Daoy (cell line): ENCODE measurements around a stretch of chr1.

DNA sequence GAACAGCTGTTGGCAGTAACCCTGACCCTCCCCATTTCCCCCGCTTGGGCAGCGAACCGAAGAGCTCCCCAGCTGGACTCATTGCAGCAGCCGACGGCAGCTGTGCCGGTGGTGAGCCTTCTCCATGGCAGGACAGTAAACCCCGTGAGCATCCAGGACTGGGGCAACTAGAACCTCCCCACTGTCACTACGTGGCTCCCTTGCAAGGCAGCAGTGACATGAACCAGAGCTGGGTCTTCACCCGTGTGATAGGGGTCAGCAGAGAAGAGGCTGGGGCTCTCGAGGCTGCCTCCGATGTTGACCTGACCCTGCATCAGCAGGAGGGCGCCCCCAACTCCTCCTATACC, 661 bp downstream of the KLHDC7A start:
- RAMPAGE, long total RNA, result no peak

DNA sequence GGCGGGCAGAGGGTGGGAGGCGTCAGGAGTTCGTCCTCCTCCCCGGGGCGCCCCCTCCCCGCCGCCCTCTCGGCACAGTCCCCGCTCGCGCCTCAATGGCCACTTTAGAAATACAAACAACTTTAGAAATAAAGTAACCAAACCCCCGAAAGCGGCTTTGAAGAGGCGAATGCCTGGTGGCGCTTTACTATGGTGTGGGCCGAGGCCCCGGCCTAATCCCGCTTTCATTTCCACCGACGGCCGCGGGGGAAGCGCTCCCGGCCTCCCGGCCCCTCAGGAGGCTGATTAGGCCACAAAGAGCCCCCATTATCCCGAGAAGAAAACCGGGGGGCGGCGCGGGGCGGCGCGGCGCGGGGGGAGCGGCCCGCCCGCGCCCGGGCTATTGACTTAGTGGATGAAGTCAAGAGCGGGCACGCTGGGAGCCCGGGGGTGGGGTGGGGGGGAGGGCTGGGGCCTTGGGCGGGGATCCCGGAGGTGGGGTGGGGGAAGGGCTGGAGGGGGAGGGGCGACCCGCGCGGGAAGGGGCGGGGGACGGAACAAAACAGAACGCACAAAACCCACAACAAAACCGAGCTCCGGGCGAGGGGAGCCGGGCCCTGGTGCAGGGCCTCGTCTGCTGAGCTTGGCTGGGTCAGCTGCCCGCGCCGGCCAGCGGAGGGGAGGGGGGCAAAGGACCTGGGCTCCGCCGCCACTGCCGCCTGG, 16.0 kb downstream of the PAX7 start:
- RAMPAGE, long total RNA, result no peak

- RAMPAGE, long total RNA, result no peak
Observed at GRCh38 chr1:18901725-18902273, 556 bp downstream of the ALDH4A1 start.

GRCh38 chr1:18941827-18942259, 14.6 kb downstream of the IFFO2 start:
- RAMPAGE, long total RNA, result no peak

GRCh38 chr1:18949043-18949807, 7.3 kb downstream of the IFFO2 start:
- RAMPAGE, long total RNA, result no peak

- RAMPAGE, long total RNA, result no peak
Observed at GRCh38 chr1:18950402-18951316, 5.8 kb downstream of the IFFO2 start.

DNA sequence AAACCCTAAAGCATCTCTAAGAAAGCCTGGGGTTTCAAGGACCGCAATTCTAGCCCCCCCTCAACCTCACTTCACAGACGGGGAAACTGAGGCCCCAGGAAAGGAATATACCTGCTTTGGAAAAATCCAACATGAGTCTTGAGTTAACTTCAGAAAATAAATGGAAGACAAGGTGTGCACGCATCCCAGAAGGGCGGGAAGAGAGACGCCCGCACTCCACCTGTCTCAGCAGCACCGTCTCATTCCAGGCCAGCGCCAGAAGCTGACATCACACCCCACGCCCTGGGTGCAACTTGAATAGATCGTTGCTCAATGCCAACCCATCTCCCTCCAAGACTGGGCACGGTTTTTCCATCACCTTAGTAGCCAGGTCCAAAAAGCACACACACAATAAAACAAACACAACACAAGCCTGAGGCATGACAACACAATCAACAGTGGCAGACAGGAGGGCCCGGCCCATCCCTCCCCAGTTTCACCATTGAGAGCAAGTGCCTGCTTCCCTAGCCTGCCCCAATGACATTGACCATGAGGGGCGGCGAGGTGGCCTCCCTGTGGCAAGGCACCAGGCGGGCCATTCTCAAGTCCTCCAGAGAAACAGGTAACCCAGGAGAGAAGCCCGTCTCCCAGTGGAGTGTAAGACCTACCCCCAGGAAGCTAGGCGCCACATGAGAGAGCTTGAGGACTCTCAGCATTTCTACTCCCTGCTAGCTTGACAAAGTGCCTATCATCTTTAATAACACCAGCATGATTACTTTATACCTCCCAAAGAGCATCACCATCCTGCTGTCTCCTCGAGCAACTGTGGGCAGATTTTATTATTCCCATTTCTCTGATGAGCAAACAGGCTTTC, 2.7 kb downstream of the IFFO2 start:
- RAMPAGE, long total RNA, result no peak

DNA sequence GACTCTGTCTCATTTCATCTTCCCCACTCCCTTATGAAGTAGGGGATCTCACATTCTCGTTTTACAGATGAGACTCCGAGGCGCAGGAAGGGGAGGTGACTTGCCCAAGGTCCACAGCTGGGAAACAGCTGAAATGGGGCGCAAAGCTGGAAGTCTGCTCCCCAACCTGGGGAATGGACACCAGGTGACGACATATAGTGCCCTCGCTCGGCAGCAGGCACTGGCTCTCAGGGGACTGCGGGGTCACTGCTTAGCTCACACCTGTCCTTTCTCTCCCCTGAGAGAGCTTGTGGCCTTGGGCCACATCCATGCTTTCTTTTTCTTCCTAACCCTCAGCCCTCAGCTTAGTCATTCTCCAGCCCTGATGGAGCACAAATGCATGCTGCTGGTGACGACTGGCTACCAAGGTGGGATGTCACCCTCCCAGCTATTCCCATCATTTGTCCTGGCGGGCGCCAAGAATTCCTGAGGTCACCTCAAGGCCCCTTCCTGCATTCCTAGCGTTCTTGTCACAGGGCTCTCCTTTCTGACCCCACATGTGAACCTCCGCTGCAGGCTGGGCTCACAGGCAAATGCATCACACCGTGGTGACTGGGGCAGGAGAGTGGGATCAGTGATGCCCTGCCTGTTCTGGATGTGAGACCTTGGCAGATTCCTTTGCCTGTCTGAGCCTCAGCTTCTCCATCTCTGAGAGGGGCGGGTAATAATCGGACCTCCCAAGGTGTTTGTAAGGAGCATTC, 53.3 kb upstream of the IFFO2 start:
- RAMPAGE, long total RNA, result no peak

GRCh38 chr1:19033798-19034749, 77.6 kb upstream of the IFFO2 start:
- RAMPAGE, long total RNA, result no peak

DNA sequence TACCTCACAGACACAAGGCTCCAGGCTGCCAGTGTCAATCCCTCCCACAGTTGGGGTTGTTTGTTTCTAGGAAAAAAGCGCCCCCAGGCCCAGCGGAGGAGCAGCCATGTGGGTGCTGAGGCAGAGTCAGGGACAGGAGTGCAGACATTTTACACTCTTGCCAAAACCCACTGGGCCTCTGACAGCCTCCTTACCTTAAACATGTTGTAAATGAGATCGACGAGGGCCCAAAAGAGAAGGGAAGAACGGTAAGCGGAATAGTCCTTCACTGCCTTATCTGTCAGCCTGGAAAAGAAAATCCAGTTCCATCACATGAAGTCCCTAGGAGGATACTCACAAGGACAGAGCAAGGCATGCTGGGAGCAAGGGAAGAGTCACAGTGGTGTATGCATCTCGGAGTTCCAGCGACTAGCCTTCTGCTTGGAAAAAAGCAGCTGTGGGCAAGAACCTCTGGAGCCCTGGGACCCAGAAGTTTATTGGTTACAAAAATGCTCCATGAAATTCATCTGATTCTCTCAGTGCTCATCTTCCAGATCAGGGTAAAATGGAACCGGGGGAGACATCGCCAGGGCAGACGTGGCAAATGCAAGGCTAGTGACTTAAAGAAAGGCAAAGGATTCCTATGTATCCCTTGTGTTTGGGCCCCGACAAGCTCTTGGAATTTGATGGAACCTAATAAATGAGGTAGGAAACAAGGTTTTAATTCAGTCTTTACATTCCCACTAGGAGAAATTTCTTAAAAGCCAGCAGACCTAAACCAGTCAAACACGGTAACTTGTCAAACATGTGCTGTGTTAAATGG, 121.5 kb upstream of the IFFO2 start:
- RAMPAGE, long total RNA, result no peak

GRCh38 chr1:19112556-19112836, 97.6 kb downstream of the UBR4 start:
- RAMPAGE, long total RNA, result no peak

DNA sequence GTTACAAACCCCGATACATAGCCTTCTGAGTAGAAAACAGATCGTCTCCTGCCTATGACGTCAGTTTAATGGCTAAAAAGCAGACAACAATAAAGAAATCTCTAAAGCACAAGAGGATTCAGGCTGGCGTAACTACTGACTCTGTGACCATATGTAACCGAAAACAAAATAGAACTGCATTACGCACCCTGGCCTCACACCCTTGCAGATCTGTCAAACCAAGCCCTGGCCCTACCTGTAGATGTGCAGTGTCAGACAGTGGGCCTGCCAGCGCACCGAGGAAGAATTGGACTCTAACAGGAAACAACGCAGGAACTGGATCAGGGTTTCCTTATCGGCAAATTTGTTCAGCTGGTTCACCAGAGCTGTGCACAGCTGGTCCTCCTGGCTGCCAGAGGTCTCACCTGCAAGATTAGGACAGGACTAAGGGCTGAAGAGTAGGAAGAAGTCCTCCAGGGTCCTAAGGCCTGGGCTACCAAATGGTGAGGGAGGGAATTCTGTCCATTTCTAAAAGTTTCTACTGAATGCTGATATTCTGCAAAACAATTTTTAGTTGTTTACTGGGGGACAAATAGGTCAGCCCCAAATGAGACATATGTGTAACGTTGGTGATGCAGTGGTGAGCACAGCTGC, 90.0 kb downstream of the UBR4 start:
- RAMPAGE, long total RNA, result no peak

DNA sequence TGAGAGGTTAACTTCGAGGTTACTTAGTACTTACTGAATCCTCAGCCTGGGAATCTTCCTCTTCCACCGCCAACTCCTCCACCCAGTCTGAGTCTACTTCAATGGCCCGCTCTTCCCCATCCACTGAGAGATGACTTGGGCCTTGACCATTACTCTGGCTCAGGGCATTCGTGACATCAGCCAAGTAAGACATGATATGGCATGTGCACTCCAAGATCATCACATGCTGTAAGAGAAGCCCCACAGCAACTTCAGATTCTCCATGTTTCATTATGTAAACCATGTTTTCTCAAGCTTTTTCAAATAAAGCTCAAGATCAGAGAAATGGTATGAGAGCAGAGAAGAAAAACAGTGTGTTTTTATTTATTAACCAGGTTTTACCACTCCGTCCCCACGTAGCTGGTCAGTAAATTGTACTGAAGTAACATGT, 47.7 kb downstream of the UBR4 start:
- RAMPAGE, long total RNA, result no peak

- RAMPAGE, long total RNA, result no peak
Observed at GRCh38 chr1:19324368-19325210, 12.5 kb downstream of the SLC66A1 start.

- RAMPAGE, long total RNA, result no peak
Observed at GRCh38 chr1:19327147-19327758, 15.1 kb downstream of the SLC66A1 start.

- RAMPAGE, long total RNA, result no peak
Observed at GRCh38 chr1:19338869-19339725, 27.0 kb downstream of the SLC66A1 start.

GRCh38 chr1:19363367-19364371, 51.5 kb downstream of the SLC66A1 start:
- RAMPAGE, long total RNA, result no peak

DNA sequence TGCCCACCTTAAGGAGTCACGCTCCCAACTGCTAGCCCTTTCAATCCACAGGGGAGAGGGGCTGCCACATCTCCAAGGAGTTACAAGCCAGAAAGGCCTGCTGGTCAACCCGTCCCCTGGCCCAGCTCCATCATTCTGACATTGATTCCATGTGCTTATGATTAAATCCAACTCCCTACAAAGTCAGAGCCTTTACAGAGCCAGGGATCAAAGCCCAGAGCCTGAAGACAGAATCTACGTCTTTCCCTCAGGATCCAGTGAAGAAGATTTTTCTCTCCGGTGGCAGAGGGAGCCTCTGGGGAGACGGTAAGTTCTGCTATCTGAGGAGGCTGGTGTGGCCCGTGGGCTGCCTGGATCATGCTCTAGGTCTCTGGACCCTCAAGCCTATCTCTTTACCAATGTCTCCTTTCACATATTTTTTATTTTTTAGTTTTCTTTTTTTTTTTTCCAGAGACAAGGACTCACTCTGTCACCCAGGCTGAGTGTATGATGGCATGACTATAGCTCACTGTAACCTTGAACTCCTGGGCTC, 61.2 kb downstream of the SLC66A1 start:
- RAMPAGE, long total RNA, result no peak

DNA sequence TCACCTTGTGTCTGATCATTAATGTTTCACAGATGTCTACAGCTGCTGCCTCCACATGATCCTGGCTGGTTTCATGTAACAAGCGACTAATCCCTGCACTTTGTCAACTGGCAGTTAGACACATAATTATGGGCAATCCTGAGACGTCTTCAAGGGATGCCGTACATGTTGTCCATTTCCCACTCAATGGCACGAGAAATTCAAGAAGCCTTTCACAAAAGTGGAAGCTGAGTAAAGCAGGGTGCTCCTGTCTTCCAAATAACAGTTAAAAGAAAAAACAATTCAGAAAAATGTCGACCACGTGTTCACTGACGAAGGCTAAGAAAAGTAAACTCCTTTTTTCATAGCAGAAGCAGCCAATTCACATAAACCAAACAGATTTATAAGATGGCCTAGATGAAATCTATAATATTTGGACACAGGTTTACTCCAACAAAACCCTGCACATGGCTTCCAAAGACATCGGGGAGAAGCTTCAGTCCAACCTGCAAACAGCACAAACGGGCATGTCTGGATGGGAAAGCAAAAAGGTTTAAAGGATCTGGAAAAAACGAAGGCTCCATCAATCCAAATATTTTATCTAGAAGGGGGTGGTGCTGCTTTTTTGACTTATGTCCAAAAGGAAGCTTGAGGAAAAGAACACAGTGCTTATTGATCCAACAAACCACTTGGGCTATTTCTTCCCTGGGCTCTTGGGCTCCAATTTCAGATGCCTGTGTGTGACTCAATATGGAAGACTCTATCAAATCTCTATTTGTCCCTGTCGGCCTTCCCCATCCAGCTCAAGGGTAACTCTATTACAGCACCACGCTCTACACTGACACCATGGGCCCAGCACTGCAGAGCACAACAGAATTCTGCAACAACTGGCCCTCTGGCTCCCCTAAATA, 52.0 kb downstream of the CAPZB start:
- RAMPAGE, long total RNA, result no peak

DNA sequence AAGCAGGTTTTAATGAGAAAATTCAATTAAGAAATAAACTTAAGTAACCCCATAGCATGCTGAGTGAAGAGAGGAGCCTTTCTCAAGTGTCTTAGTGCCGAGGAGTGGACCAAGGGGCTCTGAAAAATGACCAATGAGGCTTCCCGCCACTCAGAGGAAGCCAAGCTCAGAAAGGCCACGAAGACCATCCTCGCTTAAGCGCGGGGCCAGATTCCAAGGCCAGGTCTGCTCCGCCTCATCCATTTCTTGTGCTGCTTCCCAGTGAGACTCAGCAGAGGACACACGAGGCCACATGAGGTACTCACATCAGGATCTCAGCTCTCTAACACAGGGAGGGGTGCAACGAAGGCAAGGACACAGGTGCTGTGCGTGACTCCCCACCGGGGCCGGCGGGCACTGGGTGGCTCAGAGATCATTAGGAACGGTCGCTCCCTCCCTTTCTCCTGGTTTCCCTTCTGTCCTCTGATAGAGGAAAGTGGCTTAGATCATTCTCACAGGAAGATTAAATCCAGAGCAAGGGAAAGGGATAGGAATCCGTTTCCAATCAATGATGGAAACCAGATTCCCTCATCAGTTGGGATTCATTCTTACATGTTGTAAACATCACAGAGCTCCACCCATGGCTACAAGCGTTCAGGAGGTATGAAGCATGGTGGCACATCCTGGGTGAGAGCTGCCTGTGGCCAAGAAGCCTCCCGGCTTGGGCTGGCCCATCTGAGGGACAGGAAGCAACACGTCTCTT, 46.7 kb downstream of the CAPZB start:
- RAMPAGE, long total RNA, result no peak